Occipital lobe (tissue), 2 donors: ENCODE measurements around a stretch of chr18.

GRCh38 chr18:70293187-70293609 is 4.4 kb downstream of the SOCS6 start:
- RAMPAGE, long total RNA = no peak

GRCh38 chr18:70330836-70331358 is 42.1 kb downstream of the SOCS6 start:
- RAMPAGE, long total RNA = no peak

- RAMPAGE, long total RNA = no peak
Measured at GRCh38 chr18:70377814-70378305, 89.0 kb downstream of the SOCS6 start.

GRCh38 chr18:70381422-70381956 is 92.6 kb downstream of the SOCS6 start:
- RAMPAGE, long total RNA = no peak

DNA sequence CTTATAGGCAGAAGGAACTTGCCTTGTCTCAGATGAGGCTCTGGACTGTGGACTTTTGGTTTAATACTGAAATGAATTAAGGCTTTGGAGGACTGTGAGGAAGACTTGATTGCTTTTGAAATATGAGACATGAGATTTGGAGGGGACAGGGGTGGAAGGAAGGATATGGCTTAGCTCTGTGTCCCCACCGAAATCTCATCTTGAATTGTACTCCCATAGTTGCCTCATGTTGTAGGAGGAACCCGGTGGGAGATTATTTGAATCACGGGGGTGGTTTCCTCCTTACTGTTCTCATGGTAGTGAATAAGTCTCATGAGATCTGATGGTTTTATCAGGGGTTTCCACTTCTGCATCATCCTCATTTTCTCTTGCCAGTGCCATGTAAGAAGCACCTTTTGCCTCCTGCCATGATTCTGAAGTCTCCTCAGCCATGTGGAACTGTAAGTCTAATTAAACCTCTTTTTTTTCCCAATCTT is 310.5 kb downstream of the SOCS6 start:
- RAMPAGE, long total RNA = no peak

DNA sequence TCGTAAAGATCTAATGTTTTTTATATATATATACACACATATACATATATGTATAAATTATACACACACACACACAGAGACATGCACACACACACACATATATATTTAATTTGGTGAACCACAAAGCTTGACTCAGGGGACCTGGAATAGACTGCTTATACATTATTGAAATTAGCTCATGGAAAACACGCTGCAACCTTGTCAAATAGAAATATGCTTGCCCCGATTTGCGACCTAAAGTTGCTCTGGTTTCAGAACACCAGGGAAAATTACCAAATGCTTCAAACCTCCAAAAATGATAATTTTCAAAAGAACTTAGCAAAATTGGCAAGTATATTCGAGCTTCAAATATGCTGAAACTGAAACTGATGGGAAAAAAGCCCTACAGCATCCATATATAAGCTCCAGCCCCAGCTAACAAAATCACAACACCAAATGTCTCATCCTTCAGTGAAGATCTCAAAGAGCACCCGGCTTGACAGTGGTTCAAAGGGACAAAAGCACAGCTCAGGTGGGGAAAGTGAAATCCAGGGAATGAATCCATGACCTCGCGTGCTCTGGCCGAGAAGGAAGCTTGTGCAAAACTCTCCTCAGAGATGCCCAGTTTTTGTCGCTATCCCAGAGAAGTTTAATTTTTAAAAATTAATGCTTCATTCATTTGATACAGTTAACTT is 370.7 kb downstream of the SOCS6 start:
- RAMPAGE, long total RNA = no peak

DNA sequence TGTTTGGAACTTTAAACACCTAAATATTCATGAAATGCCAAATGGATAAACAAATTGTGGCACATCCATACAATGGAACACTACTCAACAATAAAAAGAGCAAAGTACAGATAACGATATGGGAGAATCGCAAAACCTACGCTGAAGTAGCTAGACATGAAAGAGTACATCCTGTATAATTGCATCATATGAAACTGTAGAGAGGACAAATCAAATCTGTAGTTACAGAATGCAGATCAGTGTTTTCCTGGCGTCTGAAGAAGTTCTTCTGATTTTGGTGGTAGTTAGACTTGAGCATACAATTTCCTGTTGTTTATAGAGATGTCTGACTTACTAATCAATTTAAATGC is 394.4 kb downstream of the SOCS6 start:
- RAMPAGE, long total RNA = no peak

DNA sequence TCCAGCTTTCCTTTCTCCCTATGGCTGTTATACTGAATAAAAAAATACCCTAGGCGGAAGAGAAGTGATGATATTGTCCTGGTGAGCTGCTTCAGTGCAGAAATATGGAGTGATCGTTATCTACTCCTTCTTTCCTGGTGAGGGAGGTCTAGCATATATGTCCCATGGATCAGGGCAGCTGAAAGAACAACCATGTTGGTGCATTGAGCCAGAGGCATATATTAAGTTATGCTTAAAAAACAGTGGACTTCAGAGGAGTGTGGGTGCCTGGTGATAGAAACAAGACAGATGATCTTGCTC is 773.0 kb downstream of the SOCS6 start:
- RAMPAGE, long total RNA = no peak

DNA sequence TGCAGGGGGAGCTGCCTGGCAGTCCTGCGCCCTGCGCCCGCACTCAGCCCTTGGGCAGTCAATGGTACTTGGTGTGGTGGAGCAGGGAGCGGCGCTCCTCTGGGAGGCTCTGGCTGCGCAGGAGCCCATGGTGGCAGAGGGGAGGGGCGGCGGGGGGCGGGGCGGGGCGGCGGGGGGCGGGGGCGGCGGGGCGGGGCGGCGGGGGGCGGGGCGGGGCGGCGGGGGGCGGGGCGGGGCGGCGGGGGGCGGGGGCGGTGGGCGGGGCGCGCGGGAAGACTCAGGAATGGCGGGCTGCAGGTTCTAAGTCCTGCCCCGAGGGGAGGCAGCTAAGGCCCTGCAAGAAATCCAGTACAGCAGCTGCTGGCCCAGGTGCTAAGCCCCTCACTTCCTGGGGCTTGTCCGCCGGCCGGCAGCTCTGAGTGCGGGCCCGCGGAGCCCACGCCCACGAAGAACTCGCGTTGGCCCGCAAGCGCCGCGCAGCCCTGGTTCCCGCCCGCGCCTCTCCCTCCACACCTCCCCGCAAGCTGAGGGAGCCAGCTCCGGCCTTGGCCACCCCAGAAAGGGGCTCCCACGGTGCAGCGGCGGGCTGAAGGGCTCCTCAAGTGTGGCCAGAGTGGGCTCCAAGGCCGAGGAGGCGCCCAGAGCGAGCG is 923.6 kb downstream of the SOCS6 start:
- RAMPAGE, long total RNA = no peak

DNA sequence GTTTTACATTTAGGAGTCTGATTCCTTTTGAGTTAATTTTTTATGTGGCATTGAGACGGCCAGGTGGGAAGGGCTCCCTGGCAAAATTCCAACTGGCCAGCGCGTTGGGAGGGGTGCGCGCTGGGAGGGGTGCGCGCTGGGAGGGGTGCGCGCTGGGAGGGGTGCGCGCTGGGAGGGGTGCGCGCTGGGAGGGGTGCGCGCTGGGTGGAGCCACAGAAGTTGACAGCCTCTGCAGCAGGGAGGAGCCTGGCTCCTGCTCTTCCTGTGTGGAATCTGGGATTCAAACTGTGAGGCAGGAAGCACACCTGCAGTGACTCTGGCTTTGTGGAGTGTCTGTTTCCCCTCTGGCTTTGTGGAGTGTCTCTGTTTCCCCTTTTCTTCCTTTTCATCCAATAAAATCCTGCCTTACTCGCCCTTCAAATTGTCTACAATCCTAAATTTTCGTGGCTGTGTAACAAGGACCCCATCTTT is 147.9 kb upstream of the CBLN2 start:
- RAMPAGE, long total RNA = no peak

DNA sequence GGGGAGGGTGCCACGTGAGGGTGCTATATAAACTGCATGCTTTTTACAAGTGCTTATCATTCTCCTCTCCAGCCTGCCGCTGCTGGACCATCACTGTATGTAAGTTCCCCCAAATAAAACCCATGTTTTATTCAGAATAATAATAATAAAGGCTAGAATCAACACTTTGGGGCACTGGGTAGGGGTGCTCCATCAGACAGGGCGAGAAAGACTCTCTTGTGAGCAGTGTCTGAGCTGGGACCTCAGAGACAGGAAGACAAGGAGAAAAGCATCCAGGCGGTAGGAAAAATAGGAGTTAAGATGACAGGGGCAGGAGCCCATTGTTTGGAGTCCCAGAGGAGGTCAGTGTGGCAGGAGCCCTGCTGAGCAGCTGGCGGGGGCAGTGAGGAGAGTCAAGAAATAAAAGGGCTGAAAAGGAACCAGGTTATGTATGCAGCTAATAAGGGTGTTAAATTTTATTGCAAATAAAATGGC is 457.5 kb downstream of the FBXO15 start:
- RAMPAGE, long total RNA = no peak

GRCh38 chr18:73784640-73785197 is 362.9 kb downstream of the FBXO15 start:
- RAMPAGE, long total RNA = no peak

DNA sequence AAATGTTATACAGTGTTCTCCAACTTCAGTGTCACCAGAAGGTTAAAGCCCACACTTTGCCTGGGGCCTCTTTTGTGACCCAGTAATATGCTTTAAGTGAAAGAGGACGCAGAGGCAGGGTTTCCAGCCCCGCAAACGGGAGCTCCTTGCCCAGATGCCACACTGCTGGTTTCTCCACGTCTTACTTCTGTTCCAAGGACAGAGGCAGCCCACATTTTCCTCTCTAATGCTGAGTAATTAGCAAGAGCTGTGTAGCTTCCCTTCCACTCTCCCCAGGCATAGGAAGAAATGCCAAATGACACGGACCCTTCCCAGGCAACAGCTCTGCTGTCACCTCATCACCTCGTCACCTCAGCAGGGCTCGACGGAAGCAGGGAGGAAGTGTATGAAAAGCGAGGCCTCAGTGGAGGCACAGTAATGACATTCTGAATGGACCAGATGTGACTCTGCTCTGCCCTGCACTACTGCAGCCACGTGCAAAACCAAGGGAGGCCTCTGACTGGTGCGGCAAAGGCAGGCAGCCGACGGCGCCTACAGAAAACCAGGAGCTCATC is 64.6 kb downstream of the FBXO15 start:
- RAMPAGE, long total RNA = no peak

- RAMPAGE, long total RNA = no peak
Measured at GRCh38 chr18:74234039-74234547, 57.7 kb downstream of the CYB5A start.

DNA sequence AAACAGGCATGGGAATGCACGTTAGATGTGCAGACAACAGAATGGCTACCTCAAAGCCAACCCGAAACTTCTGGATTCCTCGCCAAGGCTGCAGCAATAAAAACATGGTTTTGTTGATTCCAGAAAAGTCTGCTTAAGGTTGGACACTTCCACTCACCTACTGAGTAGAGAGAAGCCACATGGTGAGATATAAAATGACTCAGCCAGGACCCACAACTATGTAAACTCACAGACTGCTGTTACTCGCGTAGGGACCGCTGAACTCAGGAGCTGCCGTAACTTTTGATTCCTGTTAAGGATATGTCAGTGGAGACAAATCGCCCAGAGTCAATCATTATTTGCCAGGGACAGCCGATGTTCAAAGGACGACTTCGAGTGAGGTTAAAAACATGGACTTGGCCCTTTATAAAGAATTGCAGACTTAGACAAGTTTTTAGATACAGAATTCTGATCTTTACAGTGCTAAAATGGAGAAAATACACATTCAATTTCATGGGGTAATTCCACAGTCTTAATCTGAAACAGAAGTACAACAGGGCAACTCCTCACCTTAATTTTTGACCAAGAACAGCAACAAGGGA is 25.6 kb downstream of the CYB5A start:
- RAMPAGE, long total RNA = no peak

GRCh38 chr18:74289758-74290023 is 2.1 kb downstream of the CYB5A start:
- RAMPAGE, long total RNA = no peak

DNA sequence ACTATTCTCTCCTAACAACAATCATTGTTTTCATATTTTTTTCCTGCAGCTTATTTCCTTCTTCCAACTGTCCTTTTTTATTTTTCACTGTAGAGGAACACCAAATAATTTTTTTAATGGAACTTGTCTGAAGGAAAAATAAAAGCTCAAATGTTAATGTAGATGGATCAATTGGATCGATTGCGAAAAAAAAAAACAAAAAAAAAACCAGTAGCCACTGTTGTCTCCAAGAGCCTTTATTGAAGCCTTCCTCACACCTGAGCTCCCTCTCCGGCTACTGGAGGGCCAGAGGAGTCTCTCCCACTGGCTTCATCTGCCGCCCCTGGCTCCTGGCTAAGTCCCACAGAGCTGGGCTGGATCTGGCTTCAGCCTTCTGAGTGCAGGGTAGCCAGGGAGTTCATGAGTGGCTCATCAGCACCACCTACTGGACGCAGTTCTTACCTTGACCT is 17.4 kb downstream of the CNDP1 start:
- RAMPAGE, long total RNA = no peak

- RAMPAGE, long total RNA = no peak
Measured at GRCh38 chr18:75053040-75053524, 155.9 kb downstream of the PTGR3 start.

DNA sequence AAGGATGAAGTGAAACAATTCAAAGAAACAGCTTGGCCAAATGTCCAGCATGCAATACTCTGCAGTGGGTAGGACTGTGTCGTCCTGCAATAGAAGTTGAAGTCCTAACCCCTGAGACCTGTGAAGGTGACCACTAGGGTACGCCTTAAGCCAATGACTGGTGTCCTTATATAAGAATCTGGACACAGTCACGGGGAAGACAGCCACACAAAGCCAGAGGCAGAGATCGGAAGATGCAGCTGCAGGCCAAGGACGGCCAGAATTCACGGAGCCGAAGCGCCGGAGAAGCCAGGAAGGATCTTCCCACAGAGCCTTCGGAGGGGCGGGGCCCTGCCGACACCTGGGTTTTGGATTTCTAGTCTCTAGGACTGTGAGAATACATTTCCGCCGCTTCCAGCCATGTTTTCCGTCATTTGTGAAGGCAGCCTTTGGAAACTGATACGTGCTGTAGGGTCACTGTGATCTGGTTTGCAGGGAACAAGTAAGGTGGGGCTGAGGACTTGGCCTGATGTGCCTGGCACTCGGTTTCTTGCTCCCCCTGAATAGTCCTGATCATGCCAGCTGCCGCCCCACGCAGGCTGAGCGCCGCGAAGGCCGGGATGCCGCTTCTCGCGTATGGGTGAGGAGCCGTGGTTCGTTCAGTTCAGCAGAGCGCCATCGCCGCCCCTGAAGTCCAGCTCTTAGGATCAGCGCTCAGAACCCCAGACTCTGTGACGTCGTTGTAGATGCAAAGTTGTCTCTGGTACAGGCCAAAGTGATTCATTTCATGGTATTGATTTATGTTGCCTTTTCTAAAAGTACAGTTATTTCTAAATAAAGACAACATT is 38.7 kb downstream of the PTGR3 start:
- RAMPAGE, long total RNA = no peak

GRCh38 chr18:75216555-75217235 is 6.1 kb downstream of the TSHZ1 start:
- RAMPAGE, long total RNA = no peak